Pericardium fibroblast (primary cell): ENCODE measurements around the genes MAP2 and BARD1.

DNA sequence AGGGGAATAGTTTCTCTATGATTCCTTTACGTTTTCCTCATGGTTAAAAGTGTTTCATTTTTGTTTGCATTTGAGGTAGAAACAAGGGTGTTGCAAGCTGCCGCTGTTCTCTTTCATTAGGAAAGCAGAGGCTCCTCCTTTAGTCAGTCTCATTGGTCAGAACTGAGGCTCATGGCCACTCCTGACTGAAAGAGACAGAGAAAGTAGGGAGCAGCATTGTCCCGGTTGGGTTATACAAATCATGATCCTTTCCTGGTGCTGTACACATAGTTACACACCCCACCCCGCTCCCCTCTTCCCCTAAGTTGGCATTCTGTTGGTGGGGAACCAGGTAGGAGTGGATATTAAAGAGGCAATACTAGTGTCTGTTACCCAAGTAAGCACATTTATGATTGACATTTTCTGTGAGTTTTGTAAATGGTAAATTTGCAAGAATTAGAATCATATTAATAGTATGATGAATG is 59.8 kb upstream of the PTH2R start:
- RAMPAGE, long total RNA = no peak

- RAMPAGE, long total RNA = no peak
Measured at GRCh38 chr2:208354723-208355982, 51.4 kb upstream of the PTH2R start.

GRCh38 chr2:209423534-209424608 is at the start of gene MAP2:
Gene MAP2, plus strand, starts transcription at chr2:209424047.
- RAMPAGE, long total RNA = start-site peak on the plus strand at chr2:209424041-209424053, 112 and 21 reads in 2 replicates

DNA sequence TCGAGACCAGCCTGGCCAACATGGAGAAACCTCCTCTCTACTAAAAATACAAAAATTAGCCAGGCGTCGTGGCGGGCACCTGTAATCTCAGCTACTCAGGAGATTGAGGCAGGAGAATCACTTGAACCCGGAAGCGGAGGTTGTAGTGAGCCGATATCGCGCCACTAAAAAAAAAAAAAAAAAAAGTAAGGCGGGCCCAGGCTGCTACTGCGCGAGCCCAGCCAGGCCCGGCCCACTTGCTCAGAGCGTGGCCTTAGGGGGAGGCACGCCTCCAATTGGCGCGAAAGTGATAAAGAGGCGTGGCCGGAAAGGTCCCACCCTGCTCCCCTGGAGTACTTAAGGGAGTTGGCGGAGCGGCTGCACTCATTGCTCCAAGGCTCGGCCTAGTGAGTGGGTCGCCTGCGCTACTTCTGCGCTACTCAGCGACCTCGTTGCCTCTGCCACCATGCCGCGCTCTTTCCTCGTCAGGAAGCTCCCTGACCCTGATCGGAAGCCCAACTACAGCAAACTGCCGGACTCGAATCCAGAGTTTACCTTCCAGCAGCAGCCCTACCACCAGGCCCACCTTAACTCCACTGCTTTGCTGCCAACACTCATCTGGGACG is 36.8 kb downstream of the UNC80 start:
- RAMPAGE, long total RNA = no peak

- RAMPAGE, long total RNA = no peak
Measured at GRCh38 chr2:209896213-209896445, 106.3 kb upstream of the RPE start.

DNA sequence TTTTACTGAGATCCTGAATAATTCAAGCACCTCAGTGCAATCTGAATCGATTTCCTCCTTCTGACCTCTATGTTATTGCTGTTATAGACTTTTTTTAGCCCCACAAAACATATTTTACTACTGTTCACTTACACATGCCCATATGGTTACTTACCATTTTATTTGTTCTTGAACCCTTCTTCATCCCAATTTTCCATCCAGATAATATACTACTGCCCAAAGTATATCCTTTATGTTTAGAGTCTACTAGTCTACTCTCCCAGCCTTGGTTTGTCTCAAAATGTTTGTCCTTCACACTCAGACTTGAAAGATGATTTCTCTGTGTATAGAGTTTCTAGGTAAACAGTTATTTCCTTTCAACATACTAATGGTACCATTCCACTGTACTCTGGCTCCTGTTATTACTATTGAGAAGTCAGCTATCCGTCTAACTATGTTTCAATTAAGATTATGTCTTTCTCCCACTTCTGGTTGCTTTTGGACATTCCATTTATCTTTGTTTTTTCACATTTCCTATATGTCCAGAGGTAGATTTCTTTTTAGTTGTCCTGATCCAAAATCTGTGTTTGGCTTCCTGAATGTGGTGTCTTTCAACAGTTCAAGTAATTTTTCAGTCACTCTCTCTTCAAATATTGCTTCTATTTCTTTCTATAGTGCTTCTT is 79.5 kb downstream of the KANSL1L start:
- RAMPAGE, long total RNA = no peak

DNA sequence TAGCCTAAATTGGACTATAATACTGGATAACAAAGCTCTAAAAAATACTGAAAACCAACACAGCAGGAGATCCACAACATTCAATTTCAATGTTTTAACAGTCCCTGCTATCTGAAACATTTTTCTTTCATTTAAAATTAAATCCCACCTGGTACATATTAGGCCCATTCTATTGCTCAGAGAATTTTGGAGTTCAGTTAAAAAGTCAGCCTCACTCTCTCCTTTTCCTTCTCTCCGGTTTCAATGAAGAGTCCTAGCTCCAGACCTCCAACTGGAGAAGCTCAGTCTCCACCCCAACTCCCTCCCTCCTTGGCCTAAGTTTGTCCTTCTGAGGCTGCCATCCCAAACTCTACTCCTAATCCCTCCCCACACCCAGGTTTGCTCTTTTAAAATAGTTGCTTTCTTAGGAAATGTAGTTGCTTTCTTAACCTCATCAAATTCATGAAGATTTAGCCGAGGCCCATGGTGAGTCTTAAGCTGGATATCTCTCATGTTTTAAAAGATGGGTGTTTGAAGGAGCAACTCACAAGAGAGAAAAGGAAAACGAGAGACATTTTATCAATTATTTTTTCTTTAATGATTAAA is 835 bp upstream of the LANCL1 start:
- RAMPAGE, long total RNA = no peak

- RAMPAGE, long total RNA = no peak
Measured at GRCh38 chr2:210616086-210616749, 59.8 kb downstream of the CPS1 start.

DNA sequence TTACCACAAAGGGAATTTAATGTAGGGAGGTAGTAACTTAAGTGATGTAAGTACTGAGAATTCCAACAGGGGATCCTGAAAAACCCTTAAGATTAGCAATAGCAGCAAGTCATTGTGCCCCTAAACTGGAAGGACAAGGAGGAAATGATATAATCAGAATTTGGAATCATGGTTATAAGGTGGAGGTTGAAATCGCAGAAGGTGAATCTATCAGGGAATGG is 529.9 kb downstream of the CPS1 start:
- RAMPAGE, long total RNA = no peak

DNA sequence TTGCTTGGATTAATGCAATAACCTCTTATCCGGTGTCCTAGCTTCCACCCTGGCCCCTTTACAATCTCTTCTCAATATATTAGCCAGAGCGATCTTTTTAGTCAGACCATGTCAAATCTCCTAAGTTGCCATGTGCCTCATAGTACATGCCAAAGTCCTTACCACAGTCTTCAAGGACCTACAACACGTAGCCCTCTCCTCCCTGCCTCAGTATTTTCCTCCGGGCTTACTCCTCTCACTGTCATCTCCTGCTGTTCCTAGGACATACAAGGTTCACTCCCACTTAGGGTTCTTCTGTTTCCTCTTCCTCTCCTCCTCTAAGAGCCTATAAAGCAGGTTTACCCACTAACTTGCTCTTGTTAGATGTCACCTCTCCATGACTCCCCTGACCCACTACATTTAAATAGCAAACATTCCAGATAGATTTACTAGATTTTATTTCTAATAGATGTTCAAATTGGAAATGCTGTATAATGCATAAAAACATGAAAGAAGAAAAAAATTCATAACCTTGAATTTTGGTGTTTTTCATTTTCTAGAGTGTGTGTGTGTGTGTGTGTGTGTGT is 779.3 kb downstream of the ERBB4 start:
- RAMPAGE, long total RNA = no peak

DNA sequence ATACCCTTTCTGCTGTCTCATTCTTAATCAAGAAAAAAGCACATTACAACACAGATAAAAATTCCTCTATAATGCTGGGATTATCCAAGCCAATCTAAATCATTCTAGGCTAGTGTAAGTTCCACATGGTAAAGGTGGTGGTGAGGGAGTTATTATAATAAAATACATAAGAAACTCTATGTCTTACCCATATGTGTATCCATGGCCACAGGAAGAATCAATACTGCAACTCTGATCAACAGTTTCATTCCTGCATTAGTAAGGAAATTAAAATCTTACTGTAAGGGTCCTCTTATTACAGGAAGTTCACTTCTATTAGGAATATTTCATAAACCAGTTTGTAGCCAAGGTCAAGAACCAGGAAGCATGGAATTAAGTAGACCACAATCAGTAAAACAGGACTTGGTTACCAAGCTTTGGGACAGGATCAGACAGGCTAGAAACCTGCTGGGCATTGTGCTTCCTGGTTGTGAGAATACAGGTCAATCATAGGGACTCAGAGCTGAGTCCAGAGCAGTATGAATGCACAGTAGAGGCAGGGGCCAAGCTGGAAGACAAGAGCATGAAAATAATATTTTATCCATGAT is 248.1 kb downstream of the IKZF2 start:
- RAMPAGE, long total RNA = no peak

DNA sequence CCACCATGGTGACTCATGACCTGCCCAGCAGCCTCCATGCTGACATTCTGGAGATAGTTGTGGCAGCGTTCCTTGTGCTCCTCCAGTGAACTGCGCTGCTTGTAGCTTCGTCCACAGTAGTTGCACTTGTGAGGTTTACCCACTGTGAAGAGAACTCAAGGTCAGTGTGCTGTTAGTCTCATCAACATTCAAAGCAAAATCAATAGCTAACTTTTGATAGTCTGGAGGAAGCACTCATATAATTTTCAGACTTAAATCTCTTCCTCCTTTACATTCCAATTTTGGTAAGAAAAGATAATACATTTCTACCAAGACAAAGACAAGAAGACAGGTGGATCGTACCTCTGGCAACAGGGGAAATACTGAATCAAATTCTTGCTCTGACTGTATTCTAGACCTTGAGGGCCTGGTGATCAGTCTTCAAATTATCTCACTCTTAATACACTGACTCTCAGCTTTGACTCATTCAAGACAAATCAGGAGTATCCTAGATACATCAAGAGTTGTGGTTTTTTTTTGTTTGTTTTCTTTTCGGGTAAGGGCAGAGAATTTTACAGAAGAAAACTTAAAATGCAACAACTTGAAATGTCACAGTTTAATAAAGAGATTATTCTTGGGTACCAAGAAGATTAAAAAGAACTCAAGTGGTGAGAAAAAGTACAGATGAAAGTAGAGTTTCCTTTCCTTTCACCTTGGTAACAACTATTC is 129.3 kb downstream of the IKZF2 start:
- RAMPAGE, long total RNA = no peak

DNA sequence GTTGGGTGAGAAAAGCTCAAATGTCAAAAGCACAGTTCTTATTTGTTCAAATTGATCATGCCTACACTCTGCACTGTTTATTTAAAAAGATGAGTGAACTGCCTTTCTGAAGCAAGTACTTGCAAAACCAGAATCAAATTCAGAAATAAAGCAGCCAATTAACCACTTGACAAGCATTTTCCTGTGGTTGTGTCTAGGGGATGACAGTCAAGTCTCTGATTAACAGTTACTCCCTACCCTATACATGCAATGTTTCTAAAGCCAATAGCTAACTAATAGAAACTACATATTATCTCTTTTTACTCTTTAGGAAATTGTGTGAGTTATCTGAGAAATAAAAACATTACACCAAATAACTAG is 5.6 kb downstream of the IKZF2 start:
- RAMPAGE, long total RNA = no peak

- RAMPAGE, long total RNA = no peak
Measured at GRCh38 chr2:213216449-213216997, 65.1 kb upstream of the IKZF2 start.

GRCh38 chr2:213229696-213230363 is 54.4 kb upstream of the SPAG16 start:
- RAMPAGE, long total RNA = no peak

- RAMPAGE, long total RNA = start-site peak on the minus strand at chr2:214809632-214809711, 23 and 35 reads in 2 replicates
Measured at GRCh38 chr2:214809329-214810431, at the start of gene BARD1. Gene BARD1, minus strand, starts transcription at chr2:214809683.

- RAMPAGE, long total RNA = no peak
Measured at GRCh38 chr2:215388083-215388616, 47.7 kb downstream of the FN1 start.

GRCh38 chr2:215506683-215507211 is 70.9 kb upstream of the FN1 start:
- RAMPAGE, long total RNA = no peak

- RAMPAGE, long total RNA = no peak
Measured at GRCh38 chr2:215702207-215702471, 266.3 kb upstream of the FN1 start.

GRCh38 chr2:215773154-215773495 is 240.2 kb downstream of the MREG start:
- RAMPAGE, long total RNA = no peak